Astrocyte (in vitro differentiated cells and primary cell): Measurements from ENCODE around the gene NSG1.

DNA sequence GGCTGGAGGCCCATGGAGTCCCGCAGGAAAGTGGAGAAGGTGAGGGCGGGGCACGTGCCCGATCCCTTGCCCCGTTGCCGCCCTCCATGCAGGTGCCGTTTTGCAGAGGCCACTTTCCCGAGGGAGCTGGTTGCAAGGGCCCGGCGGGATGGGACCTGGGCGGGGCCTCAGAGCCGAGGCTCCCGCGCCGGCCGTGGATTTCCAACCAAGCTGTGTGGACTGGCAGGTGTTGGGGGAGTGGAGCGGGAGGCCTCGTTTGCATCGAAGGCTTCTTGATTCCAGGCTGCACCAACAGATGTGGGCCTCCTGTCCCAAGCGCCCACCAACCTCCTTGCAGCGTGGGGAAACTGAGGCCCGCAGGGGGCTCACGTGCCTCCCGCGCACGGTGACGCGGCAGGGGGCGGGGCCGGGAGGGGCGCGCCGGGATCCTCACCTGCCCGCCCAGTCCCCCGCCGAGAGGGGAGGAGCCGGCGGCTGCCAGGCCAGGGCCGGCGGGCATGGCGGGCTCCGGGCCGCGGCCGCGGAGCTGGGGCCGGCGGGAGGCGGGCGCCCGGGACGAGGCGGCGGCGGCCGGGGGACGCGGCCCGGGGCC lies 24.9 kb downstream of the SH3BP2 start:
- PRO-cap, result no peak
- RRBS, 2 experiments, result 5 to 7% methylated on average over 12 of the region's 59 CpGs

- PRO-cap, result no peak
- RRBS, 2 experiments, result 92 to 97% methylated on average over 3 to 4 of the region's 18 CpGs
Measured at GRCh38 chr4:2829355-2829933, 14.2 kb upstream of the ADD1 start.

DNA sequence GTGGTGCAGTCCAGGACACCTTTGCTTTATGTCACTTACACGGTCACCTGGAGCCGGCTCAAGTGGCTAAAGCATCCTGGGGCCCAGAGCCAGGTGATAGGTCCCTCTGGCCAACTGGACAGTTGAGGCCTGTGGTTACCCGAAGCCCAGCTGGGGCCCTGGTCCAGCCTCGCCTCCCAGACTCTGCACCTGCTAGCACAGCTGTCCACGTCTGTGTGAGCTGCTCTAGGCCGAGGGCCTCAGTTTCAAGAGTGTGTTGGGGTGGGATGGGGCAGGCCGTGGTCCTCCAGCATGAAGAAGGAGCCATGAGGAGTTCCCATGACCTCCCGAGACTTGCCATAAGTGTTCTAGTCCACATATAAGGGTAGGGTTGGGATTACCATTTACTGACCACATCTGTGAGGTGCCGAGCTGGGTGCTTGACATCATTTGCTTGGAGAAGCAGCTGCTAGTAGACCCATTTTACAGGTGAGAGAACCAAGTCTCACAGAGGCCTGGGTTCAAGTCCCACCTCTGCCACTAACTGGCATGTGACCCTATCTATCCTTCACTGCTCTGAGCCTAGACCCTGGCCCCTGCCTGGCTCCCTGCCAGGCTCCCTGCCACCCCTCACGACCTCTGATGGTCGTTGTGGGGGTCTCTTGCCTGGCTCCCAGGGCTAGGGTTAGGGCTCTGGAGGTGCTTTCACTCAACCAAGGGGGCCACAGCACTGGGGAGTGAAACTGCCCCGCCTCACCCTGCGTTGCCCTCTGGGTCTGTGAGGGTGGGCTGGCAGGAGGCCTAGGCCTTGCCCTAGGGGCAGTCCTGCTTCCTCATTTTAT lies 7.4 kb upstream of the ADD1 start:
- PRO-cap, result no peak
- RRBS, 2 experiments, result no CpG with 5 or more reads among the region's 13 CpGs

DNA sequence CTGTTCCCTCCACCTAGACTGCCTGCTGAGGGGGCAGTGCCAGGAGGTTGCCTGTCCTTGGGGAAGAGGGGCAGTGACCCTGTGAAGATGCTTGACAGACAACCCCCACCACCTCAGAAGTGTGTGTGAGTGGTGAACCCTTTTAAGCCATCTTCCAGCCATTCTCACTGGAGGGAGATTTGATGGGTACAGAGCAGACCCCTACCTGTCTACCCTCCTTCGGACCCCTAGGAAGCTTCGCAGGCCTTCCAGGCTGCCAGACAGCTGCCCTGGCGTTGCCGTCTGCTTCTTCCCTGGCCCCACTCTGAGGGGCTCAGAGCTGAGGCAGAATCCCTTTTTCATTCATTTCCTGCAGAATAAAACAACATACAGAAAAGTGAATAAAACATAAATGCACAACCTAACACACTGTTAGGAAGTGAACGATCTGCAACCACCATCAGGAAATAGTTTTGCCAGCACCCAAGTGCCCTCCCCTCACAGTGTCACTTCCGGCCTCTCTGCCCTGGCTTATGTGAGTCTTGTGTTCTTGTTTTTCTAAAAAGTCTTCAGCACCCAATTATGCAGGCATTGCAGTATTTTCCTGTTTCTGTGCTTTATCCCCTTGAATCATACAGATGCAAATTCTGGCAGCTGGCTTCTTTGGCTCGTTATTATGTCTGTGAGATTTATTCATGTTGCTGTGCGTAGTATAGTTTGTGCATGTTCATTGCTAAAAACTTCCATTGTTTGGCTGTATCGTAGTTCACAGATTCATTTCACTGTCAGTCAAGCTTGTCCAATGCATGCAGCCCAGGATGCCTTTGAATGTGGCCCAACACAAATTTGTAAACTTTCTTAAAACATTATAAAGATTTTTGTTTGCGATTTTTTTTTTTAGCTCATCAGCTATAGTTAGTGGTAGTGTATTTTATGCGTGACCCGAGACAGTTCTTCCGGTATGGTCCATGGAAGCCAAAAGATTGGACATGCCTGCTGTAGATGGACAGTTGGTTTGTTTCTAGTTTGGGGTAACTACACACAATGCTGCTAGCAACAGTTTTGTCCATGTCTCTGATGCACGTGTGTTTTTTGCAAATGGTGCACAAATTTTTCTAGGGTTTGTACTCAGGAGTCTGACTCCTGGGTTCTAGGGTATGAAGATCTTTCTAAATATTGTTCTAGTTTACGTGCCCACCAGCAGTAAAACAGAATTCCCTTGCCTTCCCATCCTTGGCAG lies 5.5 kb upstream of the ADD1 start:
- PRO-cap, result no peak
- RRBS, 2 experiments, result no CpG with 5 or more reads among the region's 15 CpGs

- PRO-cap, result no peak
- RRBS, 2 experiments, result no CpG with 5 or more reads among the region's 2 CpGs
Measured at GRCh38 chr4:2860545-2861317, 17.1 kb downstream of the ADD1 start.

- PRO-cap, result no peak
- RRBS, 2 experiments, result no CpG with 5 or more reads among the region's 12 CpGs
Measured at GRCh38 chr4:3037763-3038498, 36.5 kb upstream of the HTT start.

GRCh38 chr4:3040346-3040981 lies 34.0 kb upstream of the HTT start:
- PRO-cap, result no peak
- RRBS, 2 experiments, result no CpG with 5 or more reads among the region's 17 CpGs

- PRO-cap, result no peak
- RRBS, 2 experiments, result no CpG with 5 or more reads among the region's 6 CpGs
Measured at GRCh38 chr4:3099186-3099649, 24.7 kb downstream of the HTT start.

GRCh38 chr4:3207409-3208178 lies 41.4 kb upstream of the MSANTD1 start:
- PRO-cap, result no peak
- RRBS, 2 experiments, result no CpG with 5 or more reads among the region's 7 CpGs

GRCh38 chr4:3305480-3306134 lies 12.8 kb downstream of the RGS12 start:
- PRO-cap, result no peak
- RRBS, 2 experiments, result no CpG with 5 or more reads among the region's 9 CpGs

DNA sequence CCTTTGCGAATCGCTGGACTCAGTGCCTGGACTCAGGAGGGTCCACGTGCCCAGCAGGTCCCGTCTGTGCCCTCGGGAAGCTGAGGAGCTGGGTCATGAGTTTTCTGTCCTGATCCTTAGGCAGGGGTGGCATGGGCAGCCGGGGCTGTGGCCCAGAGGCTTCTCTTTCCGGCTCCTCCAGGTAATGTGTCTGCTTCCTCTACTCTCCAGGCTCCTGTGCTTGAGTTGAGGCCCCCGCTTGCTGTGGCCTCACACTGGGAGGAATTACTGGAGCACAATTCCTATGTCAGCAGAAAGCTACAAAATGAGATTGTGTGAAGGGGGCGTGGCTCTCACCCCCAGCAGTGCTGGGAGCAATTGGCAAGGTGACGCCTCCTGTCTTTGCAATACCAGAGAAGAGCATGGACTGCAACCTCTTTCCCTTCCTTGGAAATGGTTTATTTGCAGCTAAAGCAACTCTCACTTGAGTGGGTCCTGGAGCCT lies 33.1 kb upstream of the HGFAC start:
- PRO-cap, result no peak
- RRBS, 2 experiments, result no CpG with 5 or more reads among the region's 10 CpGs

GRCh38 chr4:3430486-3431182 lies 11.1 kb upstream of the HGFAC start:
- PRO-cap, result no peak
- RRBS, 2 experiments, result 69 to 75% methylated on average over 8 to 9 of the region's 29 CpGs

DNA sequence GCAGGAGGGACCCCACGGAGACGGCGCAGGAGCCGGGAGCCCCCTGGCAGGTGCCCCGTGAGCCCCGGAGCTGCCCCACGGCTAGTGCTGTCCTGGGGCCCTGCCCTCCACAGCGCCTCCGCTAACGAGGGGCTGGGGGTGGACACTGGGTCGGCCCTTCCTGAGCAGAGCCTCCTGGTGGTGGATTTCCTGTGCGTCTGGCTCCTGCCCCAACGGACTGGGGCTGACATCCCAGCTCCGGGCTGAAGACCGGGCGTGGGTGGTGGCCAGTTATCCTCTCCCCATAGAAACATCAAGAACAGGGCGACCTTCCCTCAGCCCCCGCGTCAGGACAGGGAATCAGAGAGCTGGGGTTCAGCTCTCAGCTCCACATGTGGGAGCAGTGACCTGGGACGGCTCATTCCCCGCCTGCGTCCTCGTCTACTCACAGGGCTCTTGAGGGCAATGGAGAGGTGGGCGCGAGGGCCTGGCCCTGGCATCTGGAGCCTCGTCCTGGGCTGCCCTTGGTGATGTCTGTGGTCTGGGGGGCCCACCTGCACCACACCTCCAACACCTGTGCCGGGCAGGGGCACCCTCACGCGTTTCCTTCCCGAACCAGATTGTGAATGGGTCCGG lies 3.3 kb downstream of the DOK7 start:
- PRO-cap, result no peak
- RRBS, 2 experiments, result 85 to 91% methylated on average over 8 to 9 of the region's 31 CpGs

- PRO-cap, result no peak
- RRBS, 2 experiments, result 13 to 20% methylated on average over 9 to 11 of the region's 35 CpGs
Measured at GRCh38 chr4:3483129-3483993, 20.3 kb downstream of the DOK7 start.

- PRO-cap, result no peak
- RRBS, 2 experiments, result no CpG with 5 or more reads among the region's 26 CpGs
Measured at GRCh38 chr4:3520095-3520979, 11.9 kb downstream of the LRPAP1 start.

- PRO-cap, result no peak
- RRBS, 2 experiments, result 72 to 81% methylated on average over 2 of the region's 18 CpGs
Measured at GRCh38 chr4:3576351-3576959, 44.2 kb upstream of the LRPAP1 start.

DNA sequence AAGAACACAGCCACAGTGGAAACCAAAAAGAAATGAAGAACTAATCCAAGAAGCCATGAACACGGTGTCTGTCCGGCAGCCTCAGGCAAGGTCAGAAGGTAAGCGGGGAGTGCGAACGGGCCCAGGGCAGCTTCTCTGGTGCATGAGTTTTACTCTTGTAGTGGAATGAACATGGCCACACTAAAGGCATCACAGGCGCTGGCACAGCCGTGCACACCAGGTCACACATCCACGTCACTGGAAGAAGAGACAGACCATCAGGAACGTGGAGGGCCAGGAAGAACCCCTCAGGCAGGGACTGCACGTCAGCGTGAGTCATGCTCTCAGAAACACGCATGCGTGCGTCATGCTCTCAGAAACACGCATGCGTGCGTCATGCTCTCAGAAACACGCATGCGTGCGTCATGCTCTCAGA lies 20.0 kb upstream of the ADRA2C start:
- PRO-cap, result no peak
- RRBS, 2 experiments, result no CpG with 5 or more reads among the region's 20 CpGs

- PRO-cap, result no peak
- RRBS, 2 experiments, result 1 to 2% methylated on average over 61 of the region's 85 CpGs
Measured at GRCh38 chr4:4386621-4387294, at the start of gene NSG1. NSG1 (plus strand) TSS chr4:4387102.

DNA sequence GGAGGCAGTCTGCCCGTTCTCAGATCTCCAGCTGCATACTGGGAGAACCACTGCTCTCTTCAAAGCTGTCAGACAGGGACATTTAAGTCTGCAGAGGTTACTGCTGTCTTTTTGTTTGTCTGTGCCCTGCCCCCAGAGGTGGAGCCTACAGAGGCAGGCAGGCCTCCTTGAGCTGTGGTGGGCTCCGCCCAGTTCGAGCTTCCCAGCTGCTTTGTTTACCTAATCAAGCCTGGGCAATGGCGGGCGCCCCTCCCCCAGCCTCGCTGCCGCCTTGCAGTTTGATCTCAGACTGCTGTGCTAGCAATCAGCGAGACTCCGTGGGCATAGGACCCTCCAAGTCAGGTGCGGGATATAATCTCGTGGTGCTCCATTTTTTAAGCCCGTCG lies 60.0 kb downstream of the CYTL1 start:
- PRO-cap, result no peak
- RRBS, 2 experiments, result no CpG with 5 or more reads among the region's 13 CpGs

DNA sequence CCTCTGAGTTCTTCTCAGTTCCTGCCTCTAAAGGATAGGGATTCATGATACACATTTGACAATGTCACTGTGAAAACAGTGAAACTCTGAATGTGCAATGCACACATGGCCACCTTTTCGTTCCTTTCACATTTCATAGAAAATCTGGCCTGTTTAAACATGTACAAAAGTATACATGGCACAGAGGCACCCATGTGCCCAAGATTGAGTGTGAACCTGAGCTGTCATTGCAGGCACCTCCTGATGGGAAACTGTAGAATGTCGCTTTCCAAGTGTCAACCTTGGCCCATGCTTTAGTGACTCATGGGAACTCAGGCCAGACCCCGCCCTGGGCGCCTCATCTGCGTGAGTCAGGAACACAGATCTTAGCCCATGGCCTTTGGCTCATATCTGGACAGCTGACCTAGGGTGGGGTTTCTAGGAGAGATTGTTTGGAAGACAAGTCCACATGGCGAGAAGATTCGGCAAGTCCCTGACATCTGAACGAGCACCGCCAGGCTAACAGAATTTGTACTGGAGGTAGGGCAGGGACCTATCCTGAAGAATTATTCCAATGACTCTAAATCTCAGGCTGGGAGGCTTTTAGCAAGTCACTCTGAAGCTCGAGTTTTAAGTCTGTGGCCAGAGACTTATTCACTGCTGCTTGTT lies 50.0 kb downstream of the CYTL1 start:
- PRO-cap, result no peak
- RRBS, 2 experiments, result no CpG with 5 or more reads among the region's 10 CpGs